ENCODE measurements around a stretch of chr5.

- PRO-cap: no peak
- RAMPAGE, long total RNA, 4 experiments: no peak in any of the 4 experiments
Measured at GRCh38 chr5:172607119-172607903, 33.8 kb upstream of the NEURL1B start.

GRCh38 chr5:172688681-172689567 lies 47.9 kb downstream of the NEURL1B start:
- PRO-cap: no peak
- RAMPAGE, long total RNA, 4 experiments: no peak in any of the 4 experiments

DNA sequence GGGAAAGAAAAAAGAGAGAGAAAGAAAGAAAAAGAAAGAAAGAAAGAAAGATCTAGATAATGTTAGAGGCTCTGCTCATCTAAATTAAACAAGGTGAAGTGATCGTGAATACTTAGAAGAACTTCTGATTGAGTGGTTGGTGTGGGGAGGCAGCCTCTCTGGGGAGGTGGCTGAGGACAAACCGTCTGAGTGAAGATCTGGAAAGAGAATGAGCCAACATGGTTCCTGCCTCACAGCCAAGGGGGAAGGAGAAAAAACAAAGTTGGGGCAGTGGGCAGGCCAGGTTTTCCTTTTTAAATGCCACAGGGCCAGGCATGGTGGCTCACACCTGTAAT lies 29.6 kb downstream of the DUSP1 start:
- PRO-cap: no peak
- RAMPAGE, long total RNA, 4 experiments: no peak in any of the 4 experiments

DNA sequence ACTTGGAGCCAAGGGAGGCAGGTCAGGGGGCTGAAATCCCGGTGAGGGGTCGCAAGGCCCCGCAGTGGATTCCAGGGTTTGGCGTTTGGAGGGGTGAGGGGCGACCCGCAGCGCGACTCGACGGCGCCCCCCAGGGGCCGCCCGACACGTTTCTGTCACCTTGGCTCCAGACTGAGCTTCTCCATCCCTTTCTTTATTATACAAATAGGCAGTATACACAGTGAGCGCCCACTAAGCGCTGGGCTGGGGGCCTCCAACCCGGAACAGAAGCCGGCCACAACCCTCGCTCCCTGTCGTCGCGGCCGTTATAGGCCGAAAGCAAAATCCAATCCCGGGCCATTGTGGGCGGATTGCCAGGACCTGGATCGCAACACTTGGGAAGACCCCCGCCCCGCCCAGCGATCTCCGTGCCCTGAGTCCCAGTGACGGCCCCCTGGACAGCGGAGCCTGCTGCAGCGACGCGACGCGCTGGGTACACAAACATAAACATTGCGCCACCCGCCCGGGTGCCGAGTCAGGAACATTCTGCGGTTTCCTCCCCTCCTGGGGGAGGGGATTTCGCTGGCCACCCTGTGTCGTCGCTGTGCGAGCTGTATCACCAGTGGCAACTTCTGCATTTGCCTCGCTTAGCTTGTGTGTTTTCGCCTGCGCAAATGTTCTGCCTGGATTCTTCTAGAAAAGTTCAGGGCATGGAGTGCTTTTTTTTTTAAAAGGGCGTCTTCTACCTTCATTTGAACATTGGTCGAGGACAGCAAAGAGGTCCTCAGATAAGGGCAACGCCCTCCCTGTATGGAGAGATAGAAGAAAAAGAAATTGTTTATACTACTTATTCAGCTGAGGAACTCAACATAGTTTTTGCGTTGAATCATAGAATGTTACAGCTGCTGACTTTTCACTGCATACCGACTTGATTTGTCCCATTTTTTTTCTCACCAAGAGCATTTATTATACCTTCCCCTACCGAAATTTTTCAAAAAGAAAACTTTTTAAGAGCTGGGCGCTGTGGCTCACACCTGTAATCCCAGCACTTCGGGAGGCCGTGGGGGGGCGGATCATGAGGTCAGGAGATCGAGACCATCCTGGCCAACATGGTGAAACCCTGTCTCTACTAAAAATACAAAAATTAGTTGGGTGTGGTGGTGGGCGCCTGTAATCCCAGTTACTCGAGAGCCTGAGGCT lies 1.4 kb upstream of the DUSP1 start:
- PRO-cap: bidirectional peak, plus-strand start at position 595 of the sequence, minus-strand start at position 527 of the sequence; bidirectional peak, plus-strand start at position 829 of the sequence, minus-strand start at position 613 of the sequence
- RAMPAGE, long total RNA, 4 experiments: start-site peak on the plus strand in 1 of 4 experiments, centred at position 584 of the sequence, 6 reads per replicate; start-site peak on the minus strand in 1 of 4 experiments, centred at position 415 of the sequence, 8 reads per replicate

GRCh38 chr5:172805560-172806191 lies 28.4 kb upstream of the ERGIC1 start:
- PRO-cap: no peak
- RAMPAGE, long total RNA, 4 experiments: no peak in any of the 4 experiments

DNA sequence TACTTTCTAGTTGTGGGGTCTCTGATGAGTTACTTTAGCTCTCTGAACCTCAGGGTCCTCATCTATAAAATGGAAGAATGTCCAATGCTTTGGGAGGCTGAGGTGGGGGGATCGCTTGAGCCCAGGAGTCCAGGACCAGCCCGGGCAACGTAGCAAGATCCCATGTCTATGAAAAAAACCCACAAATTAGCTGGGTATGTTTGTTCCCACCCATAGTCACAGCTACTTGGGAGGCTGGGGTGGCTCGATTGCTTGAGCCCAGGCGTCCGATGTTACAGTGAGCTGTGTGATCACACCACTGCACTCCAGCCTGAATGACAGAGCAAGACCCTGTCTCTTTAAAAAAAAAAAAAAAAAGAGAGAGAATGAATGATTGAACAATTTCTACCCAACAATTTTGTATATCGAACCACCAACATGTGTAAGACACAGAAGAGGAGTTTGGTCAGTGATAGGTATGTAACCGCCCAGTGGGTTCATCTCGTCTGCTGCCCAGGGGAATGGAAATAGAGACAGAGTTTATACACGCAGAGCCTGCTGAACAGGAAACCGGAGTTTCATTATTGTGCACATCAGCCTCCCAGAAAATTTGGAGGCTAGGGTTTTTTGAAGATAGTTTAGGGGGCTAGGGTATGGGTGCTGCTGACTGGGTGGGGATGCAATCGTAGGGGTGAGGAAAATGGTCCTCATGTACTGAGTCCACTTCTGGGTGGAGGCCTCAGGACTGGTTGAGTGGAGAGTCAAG lies 26.2 kb upstream of the ERGIC1 start:
- PRO-cap: no peak
- RAMPAGE, long total RNA, 4 experiments: no peak in any of the 4 experiments

DNA sequence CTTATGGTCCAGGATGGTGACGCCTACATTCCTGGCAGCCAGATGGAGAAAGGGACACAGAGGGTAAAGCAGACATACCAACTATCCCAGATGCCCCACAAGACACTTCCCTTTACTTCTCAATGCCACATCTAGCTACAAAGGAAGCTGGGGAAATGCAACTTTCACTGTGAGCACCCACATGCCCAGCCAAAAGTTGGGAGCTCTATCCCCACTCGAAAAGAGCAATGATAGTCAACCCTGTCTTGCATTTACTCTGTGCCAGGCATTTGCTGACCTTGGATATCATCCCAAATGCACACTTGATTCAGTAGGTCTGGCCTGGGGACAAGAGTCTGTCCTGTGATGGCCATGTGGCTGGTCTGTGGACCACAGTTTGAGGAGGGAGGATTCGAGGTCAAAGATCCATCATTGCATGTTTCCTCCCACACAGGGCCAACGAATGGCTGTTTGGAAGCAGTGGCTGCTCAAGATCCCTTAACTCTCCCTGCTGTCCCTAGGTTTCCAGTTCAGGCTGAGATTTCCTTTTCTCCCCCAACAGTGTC lies 1.4 kb upstream of the ERGIC1 start:
- PRO-cap: no peak
- RAMPAGE, long total RNA, 4 experiments: no peak in any of the 4 experiments

- PRO-cap: no peak
- RAMPAGE, long total RNA, 4 experiments: no peak in any of the 4 experiments
Measured at GRCh38 chr5:172833074-172833350, 1.0 kb upstream of the ERGIC1 start.

DNA sequence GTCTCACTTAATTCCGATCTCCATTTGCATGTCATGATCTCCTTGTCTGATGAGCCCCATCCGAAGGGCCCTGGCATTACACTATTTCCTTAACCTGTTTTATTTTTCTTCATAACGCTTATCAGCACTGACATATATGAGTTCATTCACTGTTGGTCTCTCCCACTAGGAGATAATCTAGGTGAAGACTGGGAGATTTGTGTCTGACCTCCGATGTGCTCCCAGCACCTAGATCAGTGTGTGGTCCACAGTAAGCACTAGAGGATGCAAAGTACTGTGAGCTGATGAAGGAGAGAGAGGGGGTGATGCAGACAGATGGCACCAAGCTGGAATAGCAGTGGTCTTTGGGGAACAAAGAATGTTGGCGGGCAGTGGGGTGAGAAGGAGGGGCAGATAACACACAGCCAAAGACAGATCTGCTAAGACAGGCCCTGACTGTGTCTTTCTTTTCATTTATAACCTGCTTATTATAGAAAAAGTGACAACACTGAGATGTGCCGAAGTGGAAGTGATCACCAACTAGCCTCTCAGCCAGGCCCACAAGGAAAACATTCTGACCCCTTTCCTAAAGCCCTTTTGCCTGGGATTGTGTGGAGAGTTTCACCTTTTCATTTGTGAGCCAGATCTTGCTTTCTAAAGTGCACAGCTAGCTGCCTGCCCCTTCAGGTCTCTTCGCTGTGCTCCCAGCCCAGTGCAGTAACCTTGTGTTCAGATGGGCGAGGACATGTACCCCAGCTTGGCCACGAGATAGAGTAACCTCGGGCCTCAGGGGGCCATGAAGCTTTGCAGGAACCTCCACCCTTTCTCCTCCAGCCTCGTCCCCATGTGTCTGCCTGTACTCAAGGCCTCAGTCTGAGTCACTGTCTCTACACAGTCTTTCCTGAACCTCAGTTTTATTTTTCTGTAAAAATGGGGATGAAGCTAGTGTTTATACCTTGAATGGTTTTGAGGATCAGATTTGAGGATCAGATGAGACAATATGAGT lies 37.6 kb downstream of the ERGIC1 start:
- PRO-cap: no peak
- RAMPAGE, long total RNA, 4 experiments: start-site peak on the plus strand in 1 of 4 experiments, centred at position 333 of the sequence, 8 reads per replicate

GRCh38 chr5:172885398-172886111 lies 51.5 kb downstream of the ERGIC1 start:
- PRO-cap: no peak
- RAMPAGE, long total RNA, 4 experiments: no peak in any of the 4 experiments

GRCh38 chr5:172913102-172913850 lies 45.9 kb upstream of the RPL26L1 start:
- PRO-cap: no peak
- RAMPAGE, long total RNA, 4 experiments: no peak in any of the 4 experiments

DNA sequence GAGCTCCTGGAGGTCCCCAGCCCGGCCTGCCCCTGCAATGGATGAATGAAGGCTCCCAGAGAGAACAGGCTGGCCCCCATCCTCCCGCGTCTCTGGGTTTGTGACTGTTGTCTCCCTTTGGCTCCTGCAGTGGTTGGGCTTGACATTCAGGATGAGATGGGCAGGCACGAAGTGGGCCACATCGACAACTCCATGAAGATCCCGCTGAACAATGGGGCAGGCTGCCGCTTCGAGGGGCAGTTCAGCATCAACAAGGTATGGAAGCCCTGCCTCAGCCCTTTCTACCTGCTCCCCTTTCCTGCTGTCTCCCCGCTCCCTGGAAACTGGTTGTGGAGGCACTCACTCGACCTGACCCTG lies 44.7 kb upstream of the RPL26L1 start:
- PRO-cap: no peak
- RAMPAGE, long total RNA, 4 experiments: no peak in any of the 4 experiments

DNA sequence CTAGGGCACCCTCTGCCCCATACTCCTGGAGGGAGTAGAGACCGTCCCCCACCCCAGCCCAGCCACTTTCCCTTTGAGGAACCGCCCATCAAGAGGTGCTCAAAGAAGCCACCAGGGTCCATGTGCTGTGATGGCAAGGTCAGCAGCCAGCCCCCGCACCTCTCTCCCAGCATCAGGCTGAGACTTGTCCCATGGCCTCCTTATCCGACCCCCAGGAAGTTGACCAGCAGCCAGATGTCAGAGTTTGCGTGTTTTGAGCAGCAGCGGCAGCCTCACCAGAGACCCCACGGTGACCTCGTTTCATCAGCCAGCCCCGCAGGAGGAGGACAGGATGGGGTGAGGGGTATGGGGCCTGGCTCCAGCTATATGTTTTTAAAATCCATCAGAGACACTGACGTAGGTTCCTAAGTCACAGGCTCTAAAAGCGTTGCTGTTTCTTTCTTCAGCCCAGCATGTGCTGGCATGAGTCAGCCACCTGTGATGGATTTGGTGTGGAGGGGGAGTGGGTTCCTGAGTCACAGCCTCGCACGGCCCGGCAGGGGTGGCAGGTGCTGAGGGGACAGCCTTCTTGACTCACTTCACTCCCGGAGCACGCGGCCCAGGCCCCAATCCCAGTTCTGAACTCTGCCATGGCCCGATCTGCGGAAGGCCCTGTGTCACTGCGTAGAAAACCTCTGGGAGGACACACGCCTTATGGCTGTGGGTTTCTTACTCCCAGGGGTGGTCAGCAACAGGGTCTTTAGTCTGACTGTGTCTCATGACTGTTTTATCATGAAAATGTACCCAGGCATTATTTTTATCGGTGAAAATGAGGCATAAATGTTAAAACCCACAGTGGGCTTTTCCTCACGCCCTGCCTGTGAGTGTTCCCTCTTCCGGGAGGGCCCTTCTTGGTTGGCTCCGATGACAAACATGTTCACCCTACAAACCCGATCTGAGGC lies 38.8 kb upstream of the RPL26L1 start:
- PRO-cap: no peak
- RAMPAGE, long total RNA, 4 experiments: no peak in any of the 4 experiments

GRCh38 chr5:173027684-173028571 lies 28.2 kb upstream of the CREBRF start:
- PRO-cap: no peak
- RAMPAGE, long total RNA, 4 experiments: no peak in any of the 4 experiments

DNA sequence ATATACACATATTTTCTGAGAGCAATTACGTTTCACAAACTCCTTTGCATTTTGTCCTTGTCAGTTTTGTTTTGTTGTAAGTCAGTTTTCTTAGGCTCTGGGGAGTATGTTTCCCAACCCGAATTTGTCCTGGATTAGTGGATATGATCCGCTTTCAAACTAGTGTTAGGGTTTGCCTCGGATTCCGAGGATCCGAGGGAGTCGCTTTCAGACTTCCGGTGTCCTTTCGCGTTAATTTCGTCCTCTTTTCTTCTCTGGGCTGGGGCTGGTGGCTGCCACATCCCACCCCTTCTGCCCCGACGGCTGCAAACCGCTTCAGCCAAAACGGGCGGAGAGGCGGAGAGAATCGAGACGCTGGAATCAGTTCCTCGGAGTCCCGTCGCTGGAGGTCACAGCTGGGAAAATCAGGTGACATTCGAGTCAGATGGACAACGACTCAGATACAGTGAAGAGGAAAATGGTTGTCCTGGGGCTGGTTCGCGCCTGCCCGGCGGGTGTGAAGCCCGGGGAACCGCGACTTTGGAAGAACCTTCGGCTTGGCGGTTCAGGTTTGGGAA lies 8.7 kb upstream of the NKX2-5 start:
- PRO-cap: no peak
- RAMPAGE, long total RNA, 4 experiments: no peak in any of the 4 experiments

DNA sequence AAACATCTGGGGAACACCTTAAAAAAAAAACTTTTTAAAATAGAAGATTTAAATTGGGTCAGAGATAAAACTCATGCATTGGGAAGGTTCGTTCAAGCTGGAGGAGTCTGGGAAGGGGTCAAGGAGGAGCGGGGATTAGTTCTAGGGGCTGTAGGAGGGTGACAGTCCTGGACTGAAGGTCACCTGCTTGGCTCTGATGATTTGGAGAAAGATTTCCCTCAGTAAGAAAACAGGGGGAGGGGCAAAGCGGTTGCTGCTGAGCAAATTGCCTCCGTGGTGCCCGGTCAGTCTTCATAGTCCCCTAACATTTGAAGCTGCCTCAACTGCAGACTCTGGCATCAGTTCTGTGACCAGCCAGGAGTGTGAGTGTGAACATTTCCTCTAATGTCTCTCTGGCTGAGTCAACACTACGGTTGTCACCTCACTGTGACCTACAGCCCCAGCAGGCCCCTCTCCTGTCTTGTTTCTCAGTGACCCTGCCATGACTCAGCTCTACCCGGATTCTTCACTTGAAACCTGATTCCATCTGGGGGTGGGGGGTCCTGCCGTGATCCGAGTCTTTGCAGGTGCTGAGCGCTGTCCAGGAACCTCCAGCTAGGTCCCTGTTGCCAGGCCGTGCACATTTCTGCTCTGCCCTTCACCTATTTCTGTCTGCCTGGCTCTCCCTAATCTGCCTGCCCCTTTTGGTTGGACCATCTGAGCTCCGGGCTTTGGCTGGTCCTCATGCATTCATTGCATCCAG lies 24.4 kb downstream of the STC2 start:
- PRO-cap: no peak
- RAMPAGE, long total RNA, 4 experiments: no peak in any of the 4 experiments

DNA sequence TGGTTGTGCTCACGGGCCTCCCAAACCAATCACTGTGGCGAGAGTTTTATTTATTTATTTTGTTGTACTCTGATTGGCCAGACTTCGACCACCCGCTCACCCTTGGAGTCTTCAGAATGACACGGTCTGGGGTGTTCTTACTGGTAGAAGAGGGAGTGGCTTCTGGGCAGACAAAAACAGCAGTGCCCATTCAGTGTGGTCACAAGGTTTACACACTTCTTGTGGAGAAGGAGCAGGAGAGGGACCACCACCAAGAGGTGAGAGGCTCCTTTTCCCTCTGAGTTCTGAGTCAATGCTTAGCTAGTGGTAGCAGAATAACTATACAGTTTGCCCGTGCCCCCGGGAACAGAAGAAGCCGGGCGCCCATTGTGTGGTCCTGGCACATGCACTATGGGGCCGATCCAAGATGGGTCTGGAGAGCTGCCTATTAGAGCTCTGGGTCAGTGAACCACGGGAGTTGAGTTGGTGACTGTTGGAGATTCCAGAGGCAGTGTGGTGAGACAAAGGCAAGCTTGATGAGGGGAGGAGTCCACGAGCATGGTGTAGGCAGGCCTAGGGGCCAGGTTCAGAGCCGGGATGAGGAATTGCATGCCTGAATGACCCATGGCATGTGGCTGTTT lies 84.1 kb upstream of the STC2 start:
- PRO-cap: no peak
- RAMPAGE, long total RNA, 4 experiments: no peak in any of the 4 experiments

- PRO-cap: no peak
- RAMPAGE, long total RNA, 4 experiments: no peak in any of the 4 experiments
Measured at GRCh38 chr5:173454183-173454719, 126.0 kb upstream of the STC2 start.

- PRO-cap: no peak
- RAMPAGE, long total RNA, 4 experiments: no peak in any of the 4 experiments
Measured at GRCh38 chr5:173533671-173534058, 82.8 kb downstream of the BOD1 start.

- PRO-cap: no peak
- RAMPAGE, long total RNA, 4 experiments: no peak in any of the 4 experiments
Measured at GRCh38 chr5:173554853-173555882, 61.3 kb downstream of the BOD1 start.

Measured in transverse colon (tissue), 4 donors.